Diencephalon (tissue), 2 donors: ENCODE data around the gene NOC4L.

DNA sequence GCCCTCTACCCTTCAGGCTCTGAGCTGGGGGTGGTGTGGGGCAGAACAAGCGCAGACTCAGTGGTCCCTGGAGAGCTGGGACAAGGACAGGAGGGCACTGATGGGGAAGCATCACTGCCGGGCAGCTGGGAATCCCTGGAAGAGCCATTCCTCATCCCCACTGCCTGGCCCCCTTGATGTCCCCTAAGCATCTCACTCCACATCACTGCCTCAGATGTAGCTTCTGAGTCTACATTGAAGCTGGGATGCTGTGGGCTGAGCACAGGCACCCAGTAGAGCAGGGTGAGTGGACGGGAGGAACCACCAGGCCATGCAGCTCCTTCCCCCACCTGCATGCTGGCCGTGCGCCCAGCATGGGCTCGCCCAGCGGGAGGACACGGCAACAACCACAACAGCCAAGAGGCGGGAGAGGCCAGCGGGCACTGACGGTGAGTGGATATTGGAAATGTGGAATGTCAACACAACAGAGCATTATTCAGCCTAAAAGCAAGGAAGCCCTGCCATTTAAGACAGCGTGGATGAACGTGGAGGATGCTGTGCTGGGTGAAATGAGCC lies 310.9 kb downstream of the ADGRD1 start:
- RAMPAGE, long total RNA, result no peak

GRCh38 chr12:131406170-131406674 lies 304.7 kb upstream of the SFSWAP start:
- RAMPAGE, long total RNA, result no peak

- RAMPAGE, long total RNA, result no peak
Observed at GRCh38 chr12:131536600-131536917, 174.3 kb upstream of the SFSWAP start.

- RAMPAGE, long total RNA, result no peak
Observed at GRCh38 chr12:131603355-131603969, 107.4 kb upstream of the SFSWAP start.

- RAMPAGE, long total RNA, result no peak
Observed at GRCh38 chr12:131682492-131683025, 28.3 kb upstream of the SFSWAP start.

DNA sequence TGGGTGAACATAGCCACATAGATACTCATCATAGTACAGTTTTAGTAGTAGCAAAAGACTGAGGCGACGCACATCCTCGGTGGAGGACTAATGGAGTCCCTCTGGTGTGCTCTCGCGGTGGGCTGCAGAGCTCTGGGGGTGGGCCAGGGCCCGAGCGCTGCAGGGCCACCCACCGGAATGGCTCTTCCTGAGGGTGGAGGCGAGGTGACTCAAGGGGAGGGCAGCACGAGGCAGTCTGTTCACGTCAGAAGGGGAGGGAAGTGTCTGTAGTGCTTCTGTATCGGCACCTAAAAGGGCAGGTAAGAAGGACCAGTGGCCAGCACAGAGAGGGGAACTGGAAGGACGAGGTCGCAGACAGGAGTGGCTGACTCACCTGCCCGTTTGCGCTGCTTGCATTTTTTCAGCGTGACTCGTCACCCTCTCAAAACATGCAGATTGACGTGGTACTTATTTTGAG lies 26.1 kb downstream of the SFSWAP start:
- RAMPAGE, long total RNA, result no peak

DNA sequence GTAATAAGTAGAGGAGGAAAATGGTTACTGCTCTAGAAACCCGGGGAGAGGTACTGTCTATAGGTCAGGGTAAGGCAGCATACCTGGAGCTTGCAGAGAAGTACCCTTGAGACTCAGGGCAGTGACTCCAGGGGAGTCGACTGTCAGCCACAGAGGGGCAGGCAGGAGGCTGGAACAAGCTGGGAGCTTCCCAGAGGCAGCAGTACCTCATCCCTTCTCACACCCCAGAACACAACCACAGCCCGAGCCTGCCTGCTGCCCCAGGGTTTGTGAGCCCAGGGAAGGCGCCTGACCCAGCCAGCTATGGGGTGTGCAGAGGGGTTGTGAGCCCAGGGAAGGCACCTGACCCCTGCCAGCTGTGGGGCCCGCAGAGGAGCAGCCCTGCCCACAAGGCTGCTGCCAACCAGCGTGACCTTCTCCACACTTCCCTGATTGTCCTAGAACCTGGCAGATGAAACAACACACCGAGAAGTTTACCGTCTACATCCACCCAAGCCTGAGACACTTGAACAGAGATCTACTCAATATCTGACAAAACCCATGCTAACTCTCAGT lies 47.1 kb downstream of the SFSWAP start:
- RAMPAGE, long total RNA, result no peak

GRCh38 chr12:131828485-131829006 lies 353 bp downstream of the MMP17 start:
- RAMPAGE, long total RNA, result no peak

DNA sequence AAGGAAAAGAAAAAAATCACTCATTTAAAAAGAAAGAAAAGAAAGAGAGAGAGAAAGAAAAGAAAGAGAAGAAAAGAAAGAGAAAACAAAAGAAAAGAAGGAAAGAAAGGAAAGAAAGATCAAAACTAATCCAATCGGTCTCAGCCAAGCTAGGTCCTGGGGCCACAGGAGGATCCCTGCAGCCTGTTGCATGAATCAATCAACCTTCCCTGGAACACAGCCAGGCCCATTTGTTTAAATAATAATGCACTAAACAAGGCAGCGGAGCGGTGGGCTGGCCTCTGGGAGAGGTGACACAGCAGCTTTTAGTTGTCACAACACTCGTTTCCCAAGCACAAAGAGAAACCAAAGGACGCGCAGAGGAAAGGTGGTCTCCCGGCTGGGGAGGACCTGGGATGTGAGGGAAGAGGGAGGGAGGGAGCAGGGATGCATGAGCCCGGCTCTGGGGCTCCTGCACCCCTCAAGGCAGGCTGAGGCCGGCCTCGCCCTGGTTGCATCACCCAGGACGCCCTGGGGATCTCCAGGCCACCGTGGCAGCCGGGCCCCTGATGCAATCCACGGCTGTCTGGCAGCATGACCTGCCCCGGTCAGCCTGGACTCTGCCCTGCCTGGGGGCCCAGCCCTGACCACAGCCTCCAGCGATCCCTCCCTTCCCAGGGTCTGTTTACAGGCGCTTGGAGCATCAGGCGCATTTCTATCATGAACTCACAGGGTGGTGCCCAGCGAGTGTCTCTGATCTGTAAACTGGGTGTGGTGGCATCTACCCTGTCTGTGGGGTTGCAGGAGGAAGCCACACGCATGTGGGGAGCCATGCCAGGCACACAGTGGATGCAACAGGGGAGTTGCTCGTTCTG lies 32.4 kb downstream of the MMP17 start:
- RAMPAGE, long total RNA, result no peak

DNA sequence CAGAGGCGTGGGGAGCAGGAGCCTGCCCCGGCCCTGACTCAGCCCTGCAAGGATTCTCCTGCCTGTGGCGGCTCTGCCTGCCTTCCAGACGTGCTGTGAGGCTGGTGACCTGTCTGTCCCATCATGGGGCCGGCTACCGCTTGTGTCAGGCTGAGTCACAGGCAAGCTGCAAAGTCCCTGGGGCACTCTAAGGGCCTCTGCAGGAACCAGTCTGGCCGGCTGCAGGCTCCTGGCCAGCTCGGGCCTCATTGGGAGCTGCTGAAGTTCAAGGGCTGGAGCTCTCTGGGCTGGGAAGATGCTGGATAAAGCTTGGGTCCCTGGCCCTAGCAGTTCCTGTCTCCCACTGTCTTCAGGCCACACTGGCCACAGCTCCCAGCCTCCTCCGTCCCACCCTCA lies 22.2 kb upstream of the ULK1 start:
- RAMPAGE, long total RNA, result no peak

GRCh38 chr12:131927988-131928722 lies 921 bp upstream of the PUS1 start:
- RAMPAGE, long total RNA, result no peak

- RAMPAGE, long total RNA, result no peak
Observed at GRCh38 chr12:131947390-131947909, 2.3 kb upstream of the EP400 start.

DNA sequence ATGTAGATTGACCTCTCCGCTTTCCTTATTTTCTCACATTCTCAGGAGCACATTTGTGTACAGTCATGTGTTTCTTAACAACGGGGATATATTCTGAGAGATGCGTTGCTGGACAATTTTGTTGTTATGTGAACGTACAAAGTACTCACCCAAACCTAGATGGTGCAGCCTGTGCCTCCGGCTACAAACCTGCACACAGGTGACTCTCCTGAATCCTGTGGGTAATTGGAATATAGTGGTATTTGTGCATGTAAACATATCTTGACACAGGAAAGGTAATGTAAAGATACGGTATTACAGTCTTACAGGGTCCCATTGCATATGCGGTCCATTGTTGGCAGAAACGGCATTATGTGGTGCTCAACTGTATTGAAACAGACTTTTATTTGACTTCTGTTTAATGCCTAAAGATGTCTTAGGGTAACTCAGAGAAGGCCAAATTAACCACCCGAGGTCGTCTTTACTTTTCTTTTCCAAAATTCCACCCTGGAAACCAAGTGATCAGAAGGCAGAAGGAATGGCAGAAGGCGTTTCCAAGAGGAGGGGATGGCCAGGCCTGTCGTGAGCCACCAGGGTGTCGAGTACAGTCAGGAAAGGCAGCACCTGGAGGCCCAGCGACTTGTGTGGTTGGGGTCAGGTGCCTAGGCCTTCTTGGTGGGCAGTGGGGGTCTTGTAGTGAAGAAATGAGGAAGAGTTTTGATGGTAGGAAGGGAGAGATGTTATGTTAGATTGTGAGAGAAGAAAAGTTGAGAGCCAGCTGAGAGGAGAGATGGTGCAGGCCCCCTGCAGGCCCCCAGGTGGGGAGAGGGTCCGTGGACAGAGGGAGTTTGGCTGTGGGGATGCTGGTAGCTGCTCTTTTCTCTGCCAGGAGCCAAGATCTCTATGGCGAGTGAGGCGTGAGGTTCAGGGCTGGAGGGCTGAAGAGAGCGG lies 44.0 kb downstream of the EP400 start:
- RAMPAGE, long total RNA, result no peak

DNA sequence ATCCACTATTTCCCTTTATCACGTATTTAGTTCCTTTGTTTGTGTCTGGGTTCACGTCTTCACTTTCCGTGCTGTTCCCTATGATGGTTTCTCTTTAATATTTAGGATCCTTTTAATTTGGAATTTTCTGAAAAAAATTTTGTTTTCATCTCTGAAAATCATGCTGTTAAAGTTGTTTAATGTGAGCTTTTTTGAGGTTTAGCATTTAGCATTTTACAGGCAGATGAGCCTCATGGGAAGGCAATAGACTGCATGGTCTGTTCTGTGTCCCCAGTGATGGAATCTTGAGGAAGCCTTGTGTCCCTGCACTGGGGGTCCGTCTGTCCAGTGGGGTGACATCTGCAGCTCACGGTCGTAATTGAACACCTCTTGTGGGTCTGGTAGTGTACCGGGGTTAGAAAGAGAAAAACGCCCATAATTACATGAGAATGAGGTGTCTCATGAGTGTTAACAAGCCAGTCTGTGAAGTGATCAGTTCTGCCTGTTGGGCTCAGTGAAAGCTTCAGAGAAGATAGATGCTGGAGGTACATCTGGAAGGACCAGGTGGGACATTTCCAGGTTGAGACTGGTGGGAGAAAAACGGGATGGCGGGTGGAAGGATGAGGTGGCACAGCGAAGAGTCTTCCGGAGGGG lies 87.2 kb downstream of the EP400 start:
- RAMPAGE, long total RNA, result no peak

GRCh38 chr12:132037475-132038114 lies 87.9 kb downstream of the EP400 start:
- RAMPAGE, long total RNA, result no peak

GRCh38 chr12:132066237-132067012 lies 77.7 kb downstream of the DDX51 start:
- RAMPAGE, long total RNA, result no peak

- RAMPAGE, long total RNA, result no peak
Observed at GRCh38 chr12:132144191-132144783, at the start of gene NOC4L. Gene NOC4L, plus strand, starts transcription at chr12:132144457.

- RAMPAGE, long total RNA, result no peak
Observed at GRCh38 chr12:132185716-132186525, 41.7 kb downstream of the NOC4L start.

DNA sequence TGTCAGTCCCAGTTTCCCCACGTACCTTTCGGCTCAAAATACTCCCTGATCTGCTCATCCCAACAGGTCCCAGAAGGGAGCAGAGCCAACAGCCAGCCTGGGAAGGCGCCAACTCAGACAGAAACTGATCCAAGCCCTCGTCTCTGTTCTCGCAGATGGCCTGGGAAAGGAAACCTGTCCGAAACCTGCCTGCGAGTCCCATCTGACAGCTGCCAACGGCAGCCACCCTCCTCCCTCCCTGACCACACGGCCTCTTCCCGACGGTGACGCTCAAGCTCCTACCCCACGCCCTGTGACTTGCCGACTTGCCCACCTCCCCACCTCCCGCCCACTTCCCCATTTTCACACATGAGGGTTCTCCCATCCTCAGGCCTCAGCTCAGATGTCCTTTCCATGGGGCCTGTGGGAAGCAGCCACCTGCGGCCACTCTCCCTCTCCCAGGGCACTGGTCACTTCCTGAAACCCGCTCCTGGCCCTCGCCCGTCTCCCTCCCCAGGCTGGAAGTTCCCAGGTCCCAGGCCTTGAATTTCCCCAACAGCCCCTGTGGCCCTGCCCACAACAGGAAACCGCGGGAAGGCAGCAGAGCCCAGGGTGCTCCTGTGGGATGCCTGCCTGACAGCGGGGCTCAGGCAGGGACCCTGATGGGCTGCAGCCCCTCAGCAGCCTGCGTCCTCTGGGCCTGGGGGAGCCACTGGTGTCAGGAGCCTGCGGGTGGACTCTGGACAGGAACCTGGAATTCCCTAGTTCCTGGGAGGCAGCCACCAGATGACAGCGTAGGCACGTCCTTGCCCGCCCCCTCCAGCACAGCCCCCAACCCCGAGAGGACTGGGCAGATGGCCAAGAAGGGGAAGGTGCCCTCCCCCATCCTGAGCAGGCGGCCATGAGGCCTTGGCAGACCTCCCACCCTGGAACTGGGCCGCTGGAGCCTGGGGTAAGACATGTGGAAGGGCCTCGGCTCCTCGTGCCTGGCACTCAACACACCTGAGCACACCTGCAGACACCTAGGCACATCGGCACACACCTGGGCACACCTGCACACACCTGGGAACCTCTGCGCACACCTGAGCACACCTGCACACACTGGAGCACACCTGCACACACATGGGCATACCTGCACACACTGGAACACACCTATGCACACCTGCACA lies 60.6 kb upstream of the FBRSL1 start:
- RAMPAGE, long total RNA, result no peak

- RAMPAGE, long total RNA, result no peak
Observed at GRCh38 chr12:132549715-132550818, 60.1 kb downstream of the FBRSL1 start.